Retinal pigment epithelial cell (primary cell): ENCODE measurements around a stretch of chr18.

GRCh38 chr18:13521355-13521726 lies 205.0 kb downstream of the FAM210A start:
- RRBS = no CpG with 5 or more reads among the region's 4 CpGs

GRCh38 chr18:13538817-13539493 lies 187.4 kb downstream of the FAM210A start:
- RRBS = no CpG with 5 or more reads among the region's 6 CpGs

DNA sequence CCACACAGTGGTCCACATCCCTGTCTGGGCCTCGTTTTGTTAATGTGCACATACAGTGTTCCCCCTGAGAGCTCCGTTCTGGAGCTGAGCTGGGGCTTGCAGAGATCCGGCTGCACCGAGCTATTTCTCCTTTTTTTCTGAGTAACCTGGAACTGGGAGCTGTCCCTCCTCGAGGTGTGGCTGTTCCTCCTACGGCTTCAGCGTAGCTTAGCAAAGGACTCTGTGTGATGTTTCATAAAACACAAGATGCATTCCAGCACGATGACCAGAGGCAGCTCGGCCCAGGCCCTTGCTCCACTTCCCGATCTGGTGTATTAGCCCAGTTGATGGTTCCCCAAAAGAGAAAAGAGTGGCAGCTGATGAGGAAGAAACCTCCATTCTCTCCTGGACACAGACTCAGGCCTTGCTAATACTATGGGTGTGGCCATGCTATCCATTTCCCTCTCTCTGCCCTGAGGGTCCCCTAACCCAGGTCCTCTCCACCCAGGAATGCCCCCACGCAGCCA lies 103.0 kb downstream of the FAM210A start:
- RRBS = no CpG with 5 or more reads among the region's 11 CpGs

DNA sequence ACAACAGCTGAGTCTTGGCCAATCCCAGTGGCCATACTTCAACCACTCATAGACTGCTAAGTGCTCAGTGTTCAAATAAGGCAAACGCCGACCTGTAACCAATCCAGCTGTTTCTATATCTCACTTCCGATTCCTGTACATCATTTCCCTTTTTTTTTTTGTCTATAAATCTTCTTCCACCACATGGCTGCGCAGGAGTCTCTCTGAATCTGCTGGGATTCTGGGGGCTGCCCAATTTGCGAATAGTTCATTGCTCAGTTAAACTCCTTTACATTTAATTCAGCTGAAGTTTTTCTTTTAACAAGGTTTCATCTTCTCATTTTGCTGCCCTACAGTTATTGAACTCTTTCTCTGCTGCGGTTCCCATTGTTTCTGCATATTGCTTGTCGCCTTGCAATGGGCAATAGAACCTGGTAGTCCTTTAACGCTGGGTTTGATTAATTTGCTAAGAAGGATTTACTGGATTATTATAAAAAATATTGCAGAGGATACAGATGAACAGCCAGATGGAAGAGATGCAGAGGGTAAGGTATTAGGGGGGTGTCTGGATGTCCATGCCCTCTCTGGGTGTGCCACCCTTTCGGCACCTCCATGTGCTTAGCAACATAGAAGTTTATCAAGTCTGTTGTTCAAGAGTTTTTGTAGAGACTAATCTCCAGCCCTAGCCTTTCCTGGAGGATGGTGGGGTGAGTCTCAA lies 18.5 kb downstream of the FAM210A start:
- RRBS = no CpG with 5 or more reads among the region's 9 CpGs

DNA sequence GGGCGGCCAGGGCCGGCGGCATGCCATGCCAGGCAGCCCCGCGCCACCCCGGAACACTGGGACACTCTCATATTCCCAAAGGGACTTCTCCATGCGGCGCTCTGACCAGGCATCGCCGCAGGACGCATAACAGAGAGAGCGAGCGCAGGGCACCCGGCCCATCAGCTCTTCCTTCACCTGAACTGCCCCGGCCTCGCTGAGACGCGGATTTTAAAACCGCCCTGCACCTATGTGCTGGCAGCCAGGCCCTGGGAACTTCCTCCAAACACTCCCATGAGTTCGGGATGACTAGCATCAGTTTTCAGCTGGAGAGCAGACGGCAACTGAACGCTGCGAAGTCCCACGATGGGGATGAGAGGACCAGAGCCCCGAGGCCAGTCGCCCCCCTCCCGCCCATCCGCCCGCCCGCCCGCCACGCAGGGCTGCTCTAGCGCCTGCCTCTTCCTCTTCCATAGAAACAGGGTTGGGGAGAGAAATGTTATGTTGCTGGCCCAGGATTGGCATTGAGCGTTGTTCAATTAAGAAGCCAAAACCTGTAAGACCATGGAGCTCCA lies 44.9 kb downstream of the MC5R start:
- RRBS = 2% methylated on average over 9 of the region's 34 CpGs

GRCh38 chr18:14688391-14688866 lies 59.5 kb upstream of the ANKRD30B start:
- RRBS = no CpG with 5 or more reads among the region's 1 CpG

GRCh38 chr18:21456822-21457456 lies 143.6 kb downstream of the ESCO1 start:
- RRBS = no CpG with 5 or more reads among the region's 3 CpGs

DNA sequence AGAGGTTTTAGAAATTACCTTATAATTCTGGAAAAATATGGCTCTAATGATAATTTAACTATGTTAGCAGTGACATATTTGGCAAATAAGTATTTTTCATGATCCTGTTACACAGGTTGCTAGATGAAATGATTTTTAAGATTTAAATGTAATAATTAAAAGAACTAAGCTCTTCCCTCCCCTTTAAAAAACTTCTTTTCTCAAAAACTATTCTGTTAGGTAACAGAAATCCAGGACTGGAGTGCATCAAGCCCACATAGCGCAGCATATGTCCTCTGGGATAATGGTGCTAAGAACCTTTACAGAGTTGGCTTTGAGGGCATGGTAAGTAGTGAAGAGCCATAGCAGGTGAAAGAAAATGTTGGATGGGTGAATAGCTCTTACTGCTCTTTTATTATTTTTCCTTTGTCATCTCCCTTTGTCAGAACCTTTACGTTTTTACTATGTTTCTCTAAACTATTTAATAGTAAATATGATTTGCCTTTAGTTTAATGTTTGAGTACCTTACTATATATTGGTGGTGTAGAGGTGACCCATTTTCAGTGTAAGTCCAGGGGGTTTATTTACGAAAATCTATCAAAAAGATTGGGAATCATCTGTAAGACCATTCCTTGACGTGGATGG lies 32.9 kb downstream of the MIB1 start:
- RRBS = no CpG with 5 or more reads among the region's 4 CpGs

DNA sequence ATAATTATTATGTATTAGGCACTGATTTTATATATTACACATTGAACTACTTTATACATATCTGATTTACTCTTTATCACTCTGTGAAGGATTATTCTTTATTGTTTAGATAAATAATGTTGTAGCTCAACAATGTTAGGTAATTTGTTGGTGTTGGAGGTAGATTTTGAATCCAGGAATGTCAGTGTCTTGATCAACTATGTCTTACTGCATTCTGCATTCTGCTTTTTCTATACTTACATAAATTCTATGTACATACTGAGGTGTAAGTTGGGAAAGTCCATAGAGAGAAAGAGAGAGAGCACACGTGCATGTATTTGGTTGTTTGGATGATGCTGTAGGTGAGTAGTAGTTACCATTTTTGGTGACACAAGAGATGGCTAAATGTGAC lies 111.4 kb downstream of the MIB1 start:
- RRBS = no CpG with 5 or more reads among the region's 1 CpG

- RRBS = no CpG with 5 or more reads among the region's 2 CpGs
Measured at GRCh38 chr18:21997827-21998098, 171.6 kb upstream of the GATA6 start.

- RRBS = no CpG with 5 or more reads among the region's 16 CpGs
Measured at GRCh38 chr18:22241395-22242548, 72.4 kb downstream of the GATA6 start.

DNA sequence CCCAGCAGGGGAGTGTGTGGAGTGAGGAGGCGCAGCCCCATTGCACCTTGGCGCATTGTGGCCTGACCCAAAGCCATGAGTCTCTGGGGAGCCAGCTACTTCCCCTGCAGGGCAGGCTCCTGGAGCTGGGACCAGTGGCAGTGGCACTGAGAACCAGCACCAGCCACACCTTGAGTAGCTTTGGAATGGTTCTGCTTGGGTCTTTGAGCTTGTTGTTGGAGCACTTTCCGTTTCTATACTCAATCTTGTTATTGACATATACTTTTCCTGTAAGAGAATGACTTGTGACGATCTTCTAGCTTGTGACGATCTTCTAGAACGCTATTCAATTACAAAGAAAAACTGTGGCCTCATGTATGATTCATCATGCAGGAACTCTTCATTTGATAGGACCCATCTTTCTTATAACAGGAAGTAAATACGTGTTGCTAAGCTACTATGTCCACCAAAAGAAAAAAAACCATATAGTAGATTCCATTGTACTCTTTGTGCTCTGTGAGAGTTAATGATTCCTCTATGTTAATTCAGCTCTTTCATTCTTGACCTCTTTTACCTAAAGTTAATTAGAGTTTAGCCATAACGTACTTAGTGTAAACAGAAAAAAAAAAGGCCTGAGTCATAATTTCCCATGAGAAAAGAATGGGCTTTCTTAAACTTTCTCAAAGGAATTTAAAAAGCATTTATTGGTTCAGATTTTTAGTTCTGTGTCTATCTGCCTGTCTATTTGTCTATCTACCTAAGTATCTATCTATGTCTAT lies 113.1 kb downstream of the GATA6 start:
- RRBS = no CpG with 5 or more reads among the region's 8 CpGs

- RRBS = no CpG with 5 or more reads among the region's 4 CpGs
Measured at GRCh38 chr18:22308600-22309053, 109.1 kb downstream of the CTAGE1 start.

DNA sequence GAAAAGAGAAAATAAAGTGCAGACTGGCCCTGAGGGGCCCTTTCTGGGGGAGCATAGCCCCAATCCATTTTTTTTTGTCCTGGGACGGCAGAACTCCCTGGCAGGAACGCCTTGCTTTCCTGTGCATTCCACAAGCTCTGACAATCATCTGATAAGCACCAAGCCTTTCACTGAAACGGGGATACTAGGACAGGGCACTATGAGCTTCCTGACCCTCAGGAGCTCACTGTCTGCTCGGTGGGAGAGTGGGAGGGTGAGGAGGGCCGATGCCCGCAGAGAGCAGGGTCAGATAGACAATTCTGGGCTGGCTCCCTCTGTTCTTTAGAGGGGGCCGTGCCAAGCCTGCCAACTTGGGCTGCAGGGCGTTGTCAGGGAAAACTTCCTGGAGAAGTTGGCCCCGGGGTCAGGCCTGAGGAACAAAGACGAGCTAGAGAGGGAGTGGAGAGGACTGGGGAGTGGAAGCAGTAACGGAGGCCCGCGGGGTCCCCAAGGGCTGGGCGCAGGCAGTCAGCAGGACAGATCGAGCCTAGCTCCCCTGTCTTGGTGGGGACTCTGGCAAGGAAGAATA lies 82.0 kb downstream of the CTAGE1 start:
- RRBS = no CpG with 5 or more reads among the region's 15 CpGs

DNA sequence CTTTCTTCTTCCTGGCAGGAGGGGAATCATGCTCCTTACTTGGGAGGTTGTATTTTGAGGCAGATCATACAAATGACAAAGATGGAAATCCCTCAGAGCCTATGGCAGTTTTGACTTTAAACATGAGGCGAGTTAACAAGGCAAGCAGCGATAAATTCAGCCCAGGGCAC lies 68.4 kb downstream of the CTAGE1 start:
- RRBS = no CpG with 5 or more reads among the region's 2 CpGs

DNA sequence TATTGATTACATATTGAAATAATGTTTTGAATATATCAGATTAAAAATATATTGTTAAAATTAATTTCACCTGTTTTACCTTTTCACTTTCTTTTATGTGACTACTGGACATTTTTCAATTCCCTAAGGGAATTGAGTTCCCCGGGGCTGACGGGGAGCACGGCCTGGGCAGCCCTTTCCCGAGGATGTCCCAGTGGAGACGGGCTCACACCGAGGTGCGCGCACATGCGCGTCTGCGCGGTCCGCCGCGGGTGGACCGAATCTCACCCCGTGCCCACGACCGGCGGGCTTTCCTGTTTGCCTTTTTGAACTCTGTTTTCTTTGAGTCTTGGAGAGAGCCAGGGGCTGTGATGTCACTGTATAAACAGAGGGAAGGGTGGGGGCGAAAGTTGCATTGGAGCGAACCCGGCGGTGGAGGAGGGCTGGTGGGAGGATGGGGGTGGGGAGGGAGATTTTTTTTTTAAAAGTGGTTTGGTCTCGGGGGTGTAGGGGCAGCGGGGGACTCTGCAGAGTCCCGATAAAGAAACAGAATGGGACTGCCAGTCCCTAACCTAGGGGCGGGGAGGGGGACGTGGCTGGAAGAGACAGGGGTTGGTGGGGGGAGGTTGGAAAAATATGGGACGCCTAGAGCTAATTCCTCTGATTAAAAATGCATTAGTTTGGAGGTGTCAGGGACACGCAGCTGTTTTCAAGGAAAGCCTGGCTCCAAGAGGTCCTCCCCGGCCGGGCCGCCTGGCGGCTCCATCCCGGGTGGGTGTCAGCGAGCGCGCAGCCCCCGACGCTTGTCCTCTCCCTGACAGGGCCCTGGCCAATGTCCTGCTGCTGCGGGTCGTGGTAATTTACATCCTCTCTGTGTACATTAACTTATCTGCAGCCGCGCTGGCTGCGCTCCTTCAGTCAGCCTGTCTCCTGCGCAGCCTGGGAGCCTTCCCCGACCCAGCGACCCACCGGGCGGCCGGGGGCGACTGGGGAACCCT lies 141.4 kb upstream of the CTAGE1 start:
- RRBS = 0% methylated on average over 2 of the region's 53 CpGs

- RRBS = no CpG with 5 or more reads among the region's 8 CpGs
Measured at GRCh38 chr18:22872755-22873664, 60.1 kb upstream of the RBBP8 start.

DNA sequence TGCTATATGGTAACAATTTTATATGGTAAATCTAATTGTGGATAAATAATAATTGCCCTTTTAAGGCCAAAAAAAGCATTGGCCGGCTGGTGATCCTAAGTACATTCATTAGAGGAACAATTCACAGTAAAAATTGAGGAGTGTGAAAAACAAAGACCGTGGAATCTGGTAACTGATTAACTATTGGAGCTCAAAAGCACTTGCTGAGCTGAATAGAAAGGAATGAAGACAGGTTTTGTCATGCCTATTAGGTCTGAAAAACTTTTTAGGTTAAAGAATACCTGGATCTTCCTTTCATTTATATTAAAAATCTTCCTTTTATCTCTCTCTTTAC lies 18.5 kb upstream of the RBBP8 start:
- RRBS = no CpG with 5 or more reads among the region's 2 CpGs

- RRBS = no CpG with 5 or more reads among the region's 15 CpGs
Measured at GRCh38 chr18:23260195-23261043, 125.1 kb downstream of the CABLES1 start.

GRCh38 chr18:23283855-23284521 lies 148.7 kb downstream of the CABLES1 start:
- RRBS = no CpG with 5 or more reads among the region's 4 CpGs